Hair follicular keratinocyte (primary cell): ENCODE measurements around the gene SIGLEC15.

DNA sequence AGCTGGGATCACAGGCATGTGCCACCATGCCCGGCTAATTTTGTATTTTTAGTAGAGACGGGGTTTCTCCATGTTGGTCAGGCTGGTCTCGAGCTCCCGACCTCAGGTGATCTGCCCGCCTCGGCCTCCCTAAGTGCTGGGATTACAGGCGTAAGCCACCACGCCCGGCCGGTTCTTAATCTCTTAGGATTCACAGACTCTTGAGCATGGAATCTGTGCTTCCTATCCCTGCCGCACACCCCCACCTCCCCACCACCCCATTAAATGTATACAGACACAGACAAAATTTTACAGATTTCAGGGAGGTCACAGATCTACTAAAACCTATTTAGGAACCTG lies 732 bp upstream of the INO80C start:
- RAMPAGE, long total RNA: no peak

DNA sequence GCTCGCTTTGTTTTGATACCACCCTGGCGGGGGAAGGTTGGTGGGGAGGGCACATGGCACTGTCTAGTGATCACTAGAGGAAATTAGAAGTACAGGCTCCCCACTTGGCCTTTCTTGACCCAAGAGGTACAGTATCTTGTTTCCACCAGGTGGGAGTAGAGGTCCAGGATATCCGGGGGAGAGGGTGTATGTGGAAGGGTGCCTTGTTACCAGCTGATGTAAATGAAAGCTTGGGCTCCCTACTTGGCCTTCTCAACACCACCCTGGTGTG lies 7.4 kb downstream of the GALNT1 start:
- RAMPAGE, long total RNA: no peak

DNA sequence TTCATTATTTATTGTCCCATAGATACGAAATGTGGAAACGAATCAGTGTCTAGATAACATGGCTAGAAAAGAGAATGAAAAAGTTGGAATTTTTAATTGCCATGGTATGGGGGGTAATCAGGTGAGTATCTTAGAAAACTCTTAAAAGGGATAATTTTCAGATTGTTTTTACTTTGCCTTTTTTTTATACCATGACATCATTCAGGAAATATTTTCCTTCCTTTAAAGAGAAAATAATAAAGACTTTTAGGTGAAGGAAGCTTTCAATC lies 121.3 kb downstream of the GALNT1 start:
- RAMPAGE, long total RNA: no peak

DNA sequence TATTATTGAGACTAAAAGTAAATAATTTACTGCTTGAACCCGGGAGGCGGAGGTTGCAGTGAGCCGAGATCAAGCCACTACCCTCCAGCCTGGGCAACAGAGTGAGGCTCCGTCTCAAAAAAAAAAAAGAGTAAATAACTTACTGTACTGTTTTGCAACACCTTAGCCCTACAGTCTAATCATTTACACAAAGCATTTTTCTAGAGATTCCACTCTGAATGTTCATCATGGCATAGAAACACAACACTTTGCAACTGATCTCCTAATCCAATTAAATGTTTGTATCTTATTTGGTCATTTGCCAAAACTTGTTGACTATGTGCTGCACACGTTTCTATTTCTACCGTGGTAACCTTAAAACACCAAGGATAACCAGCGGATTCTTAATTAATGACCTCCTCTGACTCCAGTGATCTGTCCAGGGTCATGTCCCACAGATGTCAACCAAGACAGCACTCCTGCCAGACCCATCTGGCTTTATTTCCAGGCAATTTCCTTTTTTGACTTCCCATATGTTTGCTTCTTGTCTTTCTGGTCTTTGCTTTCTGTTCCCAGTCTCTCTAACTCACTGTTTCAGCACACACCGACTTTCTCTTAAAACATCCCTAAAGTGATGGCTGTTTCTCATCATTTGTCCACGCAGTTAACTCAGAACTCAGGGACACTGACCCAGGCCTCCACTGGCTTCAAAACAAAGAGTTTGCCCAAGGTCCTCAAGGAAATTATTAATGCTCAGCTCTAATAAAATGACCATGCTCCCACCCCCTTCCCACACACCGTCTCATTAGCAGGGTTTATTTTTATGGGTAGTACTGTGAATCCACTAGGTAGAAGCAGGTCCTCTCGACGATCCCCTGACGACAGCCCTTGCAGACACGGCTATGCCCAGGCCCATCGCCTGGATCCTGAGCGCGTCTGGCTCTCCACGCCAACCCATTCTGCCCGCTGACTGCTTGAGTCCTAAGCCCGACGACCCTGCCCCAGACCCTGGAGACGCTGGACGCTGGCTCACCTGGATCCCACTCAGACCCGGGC lies 23.0 kb upstream of the C18orf21 start:
- RAMPAGE, long total RNA: no peak

DNA sequence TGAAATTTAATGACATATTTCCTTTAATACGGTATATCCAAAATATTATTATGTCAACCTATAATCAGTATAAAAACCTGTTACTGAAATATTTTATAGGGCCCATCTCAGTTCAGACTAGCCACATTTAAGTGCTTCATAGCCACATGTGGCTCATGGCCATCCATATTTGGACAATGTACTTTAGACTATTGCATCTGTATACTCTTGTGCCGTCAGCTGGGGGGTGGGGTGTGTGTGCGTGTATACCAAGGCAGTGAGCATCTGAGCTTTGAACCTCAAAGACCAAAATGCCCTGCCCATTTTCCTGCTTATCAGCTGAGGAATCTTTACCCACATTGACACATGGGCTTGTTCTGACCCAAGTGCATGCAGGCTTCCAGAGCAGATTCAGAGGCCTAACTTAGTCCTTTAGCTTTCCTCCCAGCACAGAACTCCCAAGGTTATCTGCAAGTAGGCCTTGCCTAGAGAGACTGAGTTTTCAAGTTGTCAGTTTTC lies 11.2 kb upstream of the MOCOS start:
- RAMPAGE, long total RNA: no peak

GRCh38 chr18:36176558-36177378 lies 10.5 kb upstream of the MOCOS start:
- RAMPAGE, long total RNA: no peak

- RAMPAGE, long total RNA: no peak
These were observed 795 bp downstream of the FHOD3 start for GRCh38 chr18:36298117-36298899.

DNA sequence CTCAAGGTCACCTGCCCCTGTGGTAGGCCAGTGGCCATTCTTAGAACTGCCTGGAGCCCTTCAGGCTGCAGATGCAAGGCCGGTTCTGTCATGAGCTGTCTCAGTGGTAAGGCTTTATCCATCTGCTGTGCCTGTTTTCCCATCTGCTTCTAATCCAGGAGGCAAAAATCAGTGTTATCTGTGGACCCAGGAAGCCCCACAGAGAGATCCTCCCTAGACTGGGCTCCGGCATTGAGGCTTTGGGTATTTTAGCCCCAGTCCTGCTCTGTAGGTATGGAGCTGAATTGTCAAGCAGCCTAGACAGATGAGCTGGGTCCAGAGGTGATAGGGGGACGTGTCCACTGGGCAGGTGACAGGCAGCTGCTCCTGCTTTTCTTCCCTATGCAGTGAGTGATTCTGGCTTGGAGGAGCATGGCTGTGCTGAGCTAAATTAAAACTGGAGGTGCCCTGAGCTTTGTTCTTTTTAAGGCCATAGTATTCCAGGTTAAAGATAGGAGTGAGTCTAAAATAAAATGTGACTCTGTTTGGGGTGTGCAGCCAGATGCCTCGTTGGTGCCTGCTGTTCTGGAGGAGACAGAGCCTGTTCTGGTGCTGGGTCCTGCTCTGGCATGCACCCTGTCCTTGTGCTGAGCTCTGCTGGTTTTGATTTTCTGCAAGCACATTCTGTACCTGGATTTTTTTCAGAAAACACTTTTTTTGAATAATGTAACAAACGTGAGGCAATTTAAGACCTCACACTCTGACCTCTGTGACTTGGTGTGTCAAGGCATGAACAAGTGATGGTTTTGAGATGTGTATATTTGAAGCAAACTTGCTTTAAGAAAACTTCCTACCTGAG lies 92.6 kb downstream of the FHOD3 start:
- RAMPAGE, long total RNA: no peak

DNA sequence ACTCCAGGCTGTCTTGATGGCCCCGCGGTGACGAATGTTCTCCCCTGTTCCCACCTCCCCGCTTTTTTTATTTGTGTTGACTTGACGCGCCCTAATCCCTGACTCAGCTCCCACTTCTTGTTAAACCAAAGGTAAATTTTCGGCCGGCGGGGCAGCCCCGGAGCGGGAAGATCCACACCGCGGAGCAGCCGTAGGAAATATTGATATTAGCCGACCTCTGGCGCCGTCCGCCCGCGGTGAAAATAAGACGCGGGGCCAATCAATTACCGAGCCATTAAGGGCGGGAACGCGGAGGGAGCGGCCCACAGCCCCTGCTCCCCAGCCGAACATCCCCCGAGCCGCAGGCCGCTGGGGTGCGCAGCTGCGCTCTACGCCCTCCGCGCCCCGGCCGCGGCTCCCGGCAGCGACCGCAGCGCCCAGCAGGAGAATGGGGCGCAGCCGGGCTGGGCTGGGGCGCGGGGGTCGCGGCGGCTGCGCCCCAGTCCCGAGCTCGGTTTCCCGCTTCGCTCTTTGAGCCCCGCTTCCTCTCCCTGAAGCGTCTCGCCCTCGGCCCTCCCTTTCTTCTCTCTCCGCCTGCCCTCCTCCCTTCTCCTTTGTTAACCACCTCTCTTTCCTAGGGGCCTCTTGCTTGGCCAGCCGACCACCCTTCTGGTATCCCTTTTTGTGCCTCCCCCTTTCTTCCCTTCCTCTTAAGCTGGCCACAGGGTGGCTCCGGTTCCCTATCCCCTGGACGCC lies 41.0 kb downstream of the CELF4 start:
- RAMPAGE, long total RNA: no peak

DNA sequence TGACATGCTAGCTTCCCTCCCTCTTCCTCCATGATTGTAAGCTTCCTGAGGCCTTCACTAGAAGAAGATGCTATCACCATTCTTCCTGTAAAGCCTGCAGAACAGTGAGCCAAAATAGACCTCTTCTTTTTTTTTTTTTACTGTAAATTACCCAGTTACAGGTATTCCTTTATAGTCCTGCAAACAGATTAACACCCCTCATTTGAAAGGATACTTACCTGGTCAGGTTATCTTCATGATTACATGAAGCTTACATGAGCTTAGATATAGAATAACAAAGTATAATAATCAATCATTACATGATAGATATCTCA lies 1423.2 kb upstream of the CELF4 start:
- RAMPAGE, long total RNA: no peak

GRCh38 chr18:41631509-41631966 lies 323.5 kb upstream of the PIK3C3 start:
- RAMPAGE, long total RNA: no peak

GRCh38 chr18:42340445-42340928 lies 385.5 kb downstream of the PIK3C3 start:
- RAMPAGE, long total RNA: no peak

DNA sequence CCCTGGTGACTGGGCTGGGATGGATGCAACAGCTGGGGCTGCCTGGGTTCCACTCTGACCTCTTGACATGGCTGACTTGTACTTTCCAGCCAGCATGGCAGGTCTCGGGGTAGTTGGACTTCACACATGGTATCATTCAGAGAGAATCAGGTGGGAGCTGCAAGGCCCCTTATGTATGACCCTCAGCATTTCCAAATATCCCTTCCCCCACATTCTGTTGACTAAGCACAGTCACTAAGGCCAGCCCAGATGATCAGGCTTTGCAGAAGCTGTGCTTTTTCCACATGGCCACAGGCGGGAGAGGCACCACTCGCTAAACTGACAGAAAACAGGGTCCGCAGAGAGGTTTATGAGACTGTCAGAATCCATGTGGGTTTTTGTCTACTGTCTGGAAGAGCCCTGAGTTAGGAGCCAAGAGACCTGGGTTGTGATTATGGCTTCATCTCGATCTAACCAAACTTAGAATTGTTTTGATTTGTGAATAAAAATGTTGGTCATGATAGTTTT lies 50.4 kb downstream of the SETBP1 start:
- RAMPAGE, long total RNA: no peak

DNA sequence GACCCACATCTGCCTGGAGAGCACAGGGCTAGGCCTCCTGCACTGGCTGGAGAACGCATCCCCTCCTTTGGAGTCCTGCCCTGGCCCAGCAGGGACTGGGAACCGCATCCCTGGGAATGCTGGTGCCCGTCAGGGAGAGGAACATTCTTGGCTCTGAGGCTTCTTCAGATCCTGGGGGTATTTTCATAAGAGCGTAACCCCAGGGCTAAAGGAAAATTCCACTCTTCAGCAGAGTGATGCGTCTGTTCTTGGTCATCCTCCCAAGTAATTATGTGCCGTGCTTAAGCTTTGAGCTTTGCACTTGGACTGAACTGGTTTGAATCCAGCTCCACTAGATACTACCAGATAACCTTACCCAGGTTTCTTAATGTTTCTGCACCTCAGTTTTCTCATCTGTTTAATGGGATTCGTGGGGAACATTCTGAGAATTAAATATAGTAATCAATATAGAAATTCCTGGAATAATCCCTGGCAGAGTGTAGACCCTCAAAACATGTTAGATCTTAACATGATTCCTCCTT lies 91.7 kb downstream of the SETBP1 start:
- RAMPAGE, long total RNA: no peak

GRCh38 chr18:44952740-44953015 lies 272.0 kb downstream of the SETBP1 start:
- RAMPAGE, long total RNA: no peak

GRCh38 chr18:45063380-45064219 lies 382.9 kb downstream of the SETBP1 start:
- RAMPAGE, long total RNA: no peak

DNA sequence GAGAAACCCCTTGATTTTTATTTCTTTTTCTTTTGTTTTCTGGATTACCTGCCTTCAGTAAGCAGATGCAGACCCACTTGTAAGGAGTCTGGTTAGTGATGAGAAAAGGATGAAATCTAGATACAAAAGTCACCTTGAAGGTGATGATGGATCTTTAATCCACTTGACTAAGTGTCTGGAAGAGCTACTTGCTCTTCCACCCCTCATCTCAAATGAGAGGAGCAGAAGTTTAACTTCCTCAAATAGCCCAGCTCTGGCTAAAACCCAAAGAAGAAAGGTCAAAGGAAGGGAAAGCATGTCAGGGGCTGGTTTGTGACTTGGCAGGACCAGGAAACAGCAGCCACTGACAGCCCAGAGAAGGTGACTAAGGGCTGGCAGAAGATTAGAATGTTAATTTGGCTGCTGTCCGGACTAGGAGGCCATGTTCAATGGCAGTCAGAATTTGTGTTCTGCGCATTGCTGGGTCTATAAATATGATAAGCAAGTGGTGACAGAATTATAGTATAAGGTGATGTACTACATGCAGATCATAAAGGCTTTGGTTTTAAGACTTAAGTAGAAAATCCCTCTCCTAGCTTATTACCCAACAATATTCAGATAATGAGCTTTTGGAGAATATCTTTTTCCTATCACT lies 386.2 kb downstream of the SETBP1 start:
- RAMPAGE, long total RNA: no peak

- RAMPAGE, long total RNA: no peak
These were observed 425.5 kb downstream of the SETBP1 start for GRCh38 chr18:45106103-45106593.

DNA sequence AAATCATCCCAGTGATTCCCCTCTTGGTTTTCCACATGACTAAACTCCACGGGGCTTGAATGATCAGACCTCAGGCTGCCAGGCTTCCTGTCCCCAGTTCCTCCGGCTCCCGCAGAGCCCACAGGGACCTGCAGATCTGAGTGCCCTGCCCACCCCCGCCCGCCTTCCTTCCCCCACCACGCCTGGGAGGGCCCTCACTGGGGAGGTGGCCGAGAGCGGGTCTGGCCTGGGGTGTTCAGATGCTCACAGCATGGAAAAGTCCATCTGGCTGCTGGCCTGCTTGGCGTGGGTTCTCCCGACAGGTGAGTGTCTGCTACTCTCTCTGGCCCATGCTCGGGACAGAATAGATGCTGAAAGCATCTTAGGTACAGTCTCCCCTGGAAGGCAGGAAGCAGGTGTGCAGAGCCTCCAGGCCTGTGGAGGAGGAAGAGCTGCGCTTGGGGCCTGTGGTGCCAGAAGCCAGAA lies at the start of gene SIGLEC15:
SIGLEC15 (plus strand) TSS at position 197 of the 465 bp plus-strand sequence.
- RAMPAGE, long total RNA: no peak

- RAMPAGE, long total RNA: no peak
These were observed 3.3 kb downstream of the PSTPIP2 start for GRCh38 chr18:46068583-46069289.